Cardiac atrium fibroblast (primary cell): ENCODE data around the gene MEAF6.

DNA sequence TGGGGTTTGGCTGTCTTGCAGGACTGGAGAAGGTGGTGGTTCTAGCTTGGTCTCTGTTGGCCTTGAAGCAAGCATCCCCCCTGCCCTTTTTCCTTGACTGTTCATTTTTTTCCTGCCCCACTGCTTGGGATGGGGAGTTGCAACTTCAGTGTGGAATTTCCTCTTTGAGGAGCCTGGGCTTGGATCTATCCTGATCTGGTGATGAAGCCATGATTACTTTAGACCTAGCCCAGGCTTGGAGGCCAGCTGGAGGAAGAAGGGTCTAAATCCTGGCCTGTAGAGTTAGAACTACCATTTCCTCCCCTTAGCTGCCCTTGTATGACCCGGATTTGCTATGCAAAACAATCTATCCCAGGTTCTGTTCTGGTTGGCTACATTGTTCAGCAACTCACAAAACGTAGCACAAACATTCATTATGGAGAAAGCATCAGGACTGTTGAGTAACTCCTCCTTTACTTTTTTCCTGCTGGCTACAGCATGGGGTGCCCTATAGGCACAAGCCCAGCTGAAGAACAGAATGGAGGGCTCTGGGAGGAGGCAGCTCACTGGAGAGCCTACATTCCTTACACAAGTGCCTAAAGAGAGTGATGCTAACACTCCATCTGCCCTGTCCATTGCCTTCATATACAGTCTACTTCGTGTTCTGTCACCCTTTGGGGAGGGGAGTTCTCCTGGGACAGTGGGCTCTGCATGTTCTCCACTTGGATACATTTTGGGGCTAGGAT is 9.4 kb upstream of the AGO3 start:
- RAMPAGE, long total RNA: no peak

DNA sequence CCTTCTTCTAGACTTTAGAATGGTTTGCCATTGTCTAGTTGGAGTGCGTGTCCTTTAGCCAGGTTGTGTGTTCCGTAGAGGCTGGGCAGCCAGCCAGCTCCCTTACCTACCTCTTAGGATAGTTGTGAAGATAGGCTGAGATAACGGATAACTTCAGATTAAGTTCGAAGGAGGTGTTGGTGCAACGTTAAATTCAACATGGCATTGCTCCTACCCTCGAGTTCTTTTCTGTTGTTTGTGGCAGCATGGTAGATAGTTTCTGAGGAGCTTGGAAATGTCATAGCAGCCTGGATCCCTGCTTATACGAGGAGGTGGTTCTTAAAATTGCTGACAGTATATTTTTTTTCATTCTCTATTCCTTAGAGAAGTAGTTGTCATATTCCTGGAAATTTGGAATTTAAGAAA is 814 bp downstream of the AGO3 start:
- RAMPAGE, long total RNA: no peak

GRCh38 chr1:36160781-36161589 is 5.0 kb downstream of the MAP7D1 start:
- RAMPAGE, long total RNA: no peak

DNA sequence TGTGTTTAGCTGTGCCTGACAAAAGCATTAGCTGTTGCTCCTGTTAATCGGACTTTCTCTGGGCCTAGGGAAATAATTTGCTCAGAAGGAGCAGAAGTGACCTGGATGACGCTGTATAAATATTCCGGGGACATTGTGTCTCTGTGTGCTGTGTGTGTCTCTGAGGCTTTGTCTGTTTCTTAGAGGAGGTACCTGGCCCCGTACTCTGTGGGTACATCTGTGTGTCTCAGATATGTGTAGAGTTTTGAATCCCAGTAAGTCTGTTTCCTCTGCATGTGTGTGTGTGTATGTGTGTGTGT is 5.6 kb downstream of the MAP7D1 start:
- RAMPAGE, long total RNA: no peak

GRCh38 chr1:36207137-36207910 is 16.9 kb upstream of the THRAP3 start:
- RAMPAGE, long total RNA: no peak

DNA sequence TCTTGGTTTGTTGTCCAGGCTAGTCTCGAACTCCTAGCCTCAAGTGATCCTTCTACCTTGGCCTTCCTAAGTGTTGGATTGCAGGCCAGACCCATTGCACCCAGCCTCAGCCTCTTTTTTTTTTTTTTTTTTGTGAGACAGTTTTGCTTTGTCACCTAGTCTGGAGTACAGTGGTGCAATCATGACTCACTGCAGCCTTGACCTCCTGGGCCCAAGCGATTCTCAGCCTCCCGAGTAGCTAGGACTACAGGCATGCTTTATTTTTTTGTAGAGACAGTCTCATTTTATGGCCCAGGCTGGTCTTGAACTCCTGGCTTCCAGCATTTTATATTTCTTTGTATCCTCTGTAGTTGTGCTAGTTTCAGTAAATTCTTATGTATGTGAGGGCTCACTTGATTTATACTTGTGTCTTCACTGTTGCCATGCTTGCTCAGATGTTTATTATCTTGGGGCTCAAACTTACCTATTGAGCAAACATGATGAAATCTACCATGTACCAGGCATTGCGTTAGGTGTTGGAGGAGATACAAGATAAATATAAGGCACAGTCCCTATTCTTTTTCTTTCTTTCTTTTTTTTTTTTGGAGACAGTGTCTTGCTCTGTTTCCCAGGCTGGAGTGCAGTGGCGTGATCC is 24.2 kb downstream of the THRAP3 start:
- RAMPAGE, long total RNA: no peak

DNA sequence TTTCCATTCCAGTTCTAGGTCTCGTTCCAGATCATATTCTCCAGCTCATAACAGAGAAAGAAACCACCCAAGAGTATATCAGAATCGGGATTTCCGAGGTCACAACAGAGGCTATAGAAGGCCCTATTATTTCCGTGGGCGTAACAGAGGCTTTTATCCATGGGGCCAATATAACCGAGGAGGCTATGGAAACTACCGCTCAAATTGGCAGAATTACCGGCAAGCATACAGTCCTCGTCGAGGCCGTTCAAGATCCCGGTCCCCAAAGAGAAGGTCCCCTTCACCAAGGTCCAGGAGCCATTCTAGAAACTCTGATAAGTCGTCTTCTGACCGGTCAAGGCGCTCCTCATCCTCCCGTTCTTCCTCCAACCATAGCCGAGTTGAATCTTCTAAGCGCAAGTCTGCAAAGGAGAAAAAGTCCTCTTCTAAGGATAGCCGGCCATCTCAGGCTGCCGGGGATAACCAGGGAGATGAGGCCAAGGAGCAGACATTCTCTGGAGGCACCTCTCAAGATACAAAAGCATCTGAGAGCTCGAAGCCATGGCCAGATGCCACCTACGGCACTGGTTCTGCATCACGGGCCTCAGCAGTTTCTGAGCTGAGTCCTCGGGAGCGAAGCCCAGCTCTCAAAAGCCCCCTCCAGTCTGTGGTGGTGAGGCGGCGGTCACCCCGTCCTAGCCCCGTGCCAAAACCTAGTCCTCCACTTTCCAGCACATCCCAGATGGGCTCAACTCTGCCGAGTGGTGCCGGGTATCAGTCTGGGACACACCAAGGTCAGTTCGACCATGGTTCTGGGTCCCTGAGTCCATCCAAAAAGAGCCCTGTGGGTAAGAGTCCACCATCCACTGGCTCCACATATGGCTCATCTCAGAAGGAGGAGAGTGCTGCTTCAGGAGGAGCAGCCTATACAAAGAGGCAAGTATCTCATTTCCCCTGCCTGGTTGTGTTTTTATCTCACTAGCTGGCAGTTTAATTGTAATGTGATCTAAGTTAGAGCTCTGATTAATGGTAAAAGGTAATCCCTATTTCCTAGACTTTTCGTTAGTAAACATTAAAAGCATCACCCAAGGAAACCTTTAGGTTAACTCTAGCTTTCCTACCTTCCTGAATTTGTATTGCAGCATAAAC is 19.4 kb upstream of the SH3D21 start:
- RAMPAGE, long total RNA: no peak

DNA sequence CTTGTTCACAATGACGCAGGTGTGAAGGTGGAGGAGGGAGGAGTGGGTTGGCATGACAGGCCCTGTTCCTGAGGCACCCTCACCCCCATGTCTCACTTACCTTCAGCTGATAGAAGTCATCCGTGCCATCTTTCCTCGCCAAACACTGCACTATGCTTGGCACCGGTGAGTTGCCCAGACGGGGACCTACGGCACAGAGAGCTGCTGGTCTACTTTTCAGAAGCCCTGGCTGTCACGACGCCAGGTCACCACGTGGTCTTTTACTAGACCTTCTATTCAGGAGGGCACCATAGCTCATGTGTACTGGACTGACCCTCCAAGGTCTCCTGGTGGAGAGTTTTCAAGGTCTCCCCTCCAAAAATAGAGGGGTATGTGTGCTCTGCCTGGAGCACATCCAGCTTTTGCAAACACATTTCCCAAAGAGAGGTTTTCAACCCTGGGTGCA is 27.1 kb downstream of the STK40 start:
- RAMPAGE, long total RNA: no peak

DNA sequence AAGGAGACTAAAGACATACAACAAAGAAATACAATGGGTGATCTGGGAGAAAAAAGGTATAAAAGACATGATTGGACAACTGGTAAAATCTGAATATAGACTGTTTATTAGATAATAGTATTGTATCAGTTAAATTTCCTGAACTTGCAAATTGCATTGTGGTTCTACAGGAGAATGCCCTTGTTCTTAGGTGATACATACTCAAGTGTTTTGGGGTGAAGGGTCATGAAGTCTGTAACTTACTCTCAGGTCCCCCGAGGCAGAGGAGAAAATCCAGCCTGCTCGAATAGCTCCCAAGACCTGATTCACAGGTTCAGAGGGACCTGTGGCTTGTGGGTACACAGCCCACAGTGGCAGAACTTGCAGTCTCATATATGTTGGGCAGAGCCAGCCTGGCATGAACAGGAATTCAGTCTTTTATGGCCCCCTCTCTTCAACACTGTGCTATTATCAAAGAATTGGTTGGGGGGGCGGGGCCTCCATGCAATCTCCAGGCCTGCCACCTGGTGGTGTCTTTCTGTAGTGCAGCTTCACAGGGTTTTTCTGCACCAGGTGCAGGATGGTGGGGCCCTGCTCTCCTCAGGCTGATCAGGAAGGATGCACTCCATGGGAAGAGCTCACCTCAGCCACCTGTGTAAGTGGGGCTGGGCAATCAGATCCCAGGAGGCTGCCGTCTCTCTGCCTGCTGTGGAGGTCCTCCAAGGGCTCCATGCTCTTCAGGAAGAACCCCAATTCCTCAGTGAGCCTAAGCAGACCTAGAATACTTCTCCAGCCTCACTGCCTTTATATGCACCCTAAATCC is 16.8 kb downstream of the STK40 start:
- RAMPAGE, long total RNA: no peak

- RAMPAGE, long total RNA: no peak
Observed at GRCh38 chr1:36481808-36482256, 881 bp downstream of the CSF3R start.

GRCh38 chr1:36824298-36824553 is 210.1 kb downstream of the GRIK3 start:
- RAMPAGE, long total RNA: no peak

DNA sequence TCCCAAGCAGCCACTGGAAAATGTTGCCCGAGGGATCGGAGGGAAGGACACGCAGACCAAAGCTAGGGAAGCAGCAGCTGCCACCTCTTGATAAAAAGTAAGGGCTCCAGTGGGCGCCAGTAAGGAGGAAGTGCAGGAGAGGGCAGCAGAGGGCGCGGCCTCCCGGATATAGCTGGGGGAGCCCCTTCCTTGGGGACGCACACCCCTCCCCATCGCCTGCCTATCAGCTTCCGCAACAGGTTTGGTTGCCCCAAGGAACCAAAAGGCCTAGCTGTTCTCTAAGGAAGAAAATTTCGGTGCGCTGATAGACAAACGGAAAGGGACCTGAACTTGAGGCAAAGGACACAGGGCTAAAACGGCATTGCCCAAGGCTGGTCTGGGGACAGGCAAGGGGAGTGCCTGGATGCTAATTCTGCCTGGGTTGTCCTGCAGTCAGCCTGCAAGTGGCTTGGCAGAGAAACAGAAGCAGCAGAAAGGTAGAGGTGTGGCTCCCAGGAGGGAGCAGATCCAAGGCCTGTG is 1.8 kb upstream of the GRIK3 start:
- RAMPAGE, long total RNA: no peak

GRCh38 chr1:37058629-37059191 is 24.4 kb upstream of the GRIK3 start:
- RAMPAGE, long total RNA: no peak

GRCh38 chr1:37325799-37326309 is 148.5 kb upstream of the ZC3H12A start:
- RAMPAGE, long total RNA: no peak

- RAMPAGE, long total RNA: no peak
Observed at GRCh38 chr1:37472028-37472991, 2.1 kb upstream of the ZC3H12A start.

DNA sequence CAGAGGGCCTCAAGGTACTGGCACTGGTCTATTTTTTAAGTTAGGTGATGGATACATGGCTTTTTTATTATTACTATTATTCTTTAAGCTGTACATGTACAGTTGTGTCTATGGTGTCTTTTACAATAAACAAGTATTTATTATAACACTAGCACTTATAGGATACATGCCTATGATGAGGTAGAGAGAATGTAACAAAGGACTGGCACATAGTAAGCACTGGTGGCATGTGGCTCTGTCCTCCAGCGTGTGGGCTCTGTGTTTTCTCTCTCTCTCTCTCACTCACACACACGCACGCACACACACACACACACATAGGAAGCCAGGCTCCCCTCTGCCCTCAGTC is 1.2 kb upstream of the ZC3H12A start:
- RAMPAGE, long total RNA: no peak

DNA sequence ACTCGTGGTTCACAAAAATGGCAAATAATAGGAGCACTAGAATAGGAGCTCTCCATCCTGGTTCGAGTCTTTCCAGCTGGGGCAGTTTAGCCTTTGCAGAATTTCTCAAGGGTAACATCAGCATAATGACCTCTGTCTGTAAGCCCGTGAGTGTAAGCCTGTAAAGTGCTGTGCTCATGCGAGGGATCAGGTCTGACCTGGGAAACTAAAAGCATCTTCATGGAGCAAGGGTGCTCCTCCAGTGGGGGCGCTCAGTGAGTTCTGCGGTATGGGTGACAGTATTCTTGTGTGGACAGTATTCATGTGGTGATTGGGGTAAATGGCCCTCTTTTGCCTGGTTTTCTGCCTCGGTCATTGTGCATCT is 824 bp upstream of the ZC3H12A start:
- RAMPAGE, long total RNA: no peak

- RAMPAGE, long total RNA: no peak
Observed at GRCh38 chr1:37485963-37486543, 11.7 kb downstream of the ZC3H12A start.

GRCh38 chr1:37514154-37515416 is at the start of gene MEAF6:
Gene MEAF6, minus strand, starts transcription at chr1:37514766.
- RAMPAGE, long total RNA: no peak

GRCh38 chr1:37537179-37538112 is 16.6 kb downstream of the SNIP1 start:
- RAMPAGE, long total RNA: no peak